ENCODE data around the gene IPO8.

GRCh38 chr12:27244435-27245310 is 587 bp downstream of the STK38L start:
- PRO-cap = no peak

GRCh38 chr12:27334166-27334781 is 1.6 kb downstream of the BMAL2 start:
- PRO-cap = no peak

- PRO-cap = no peak
Measured at GRCh38 chr12:27460345-27461289, 14.1 kb downstream of the SMCO2 start.

- PRO-cap = no peak
Measured at GRCh38 chr12:27591071-27591416, 67.0 kb downstream of the PPFIBP1 start.

DNA sequence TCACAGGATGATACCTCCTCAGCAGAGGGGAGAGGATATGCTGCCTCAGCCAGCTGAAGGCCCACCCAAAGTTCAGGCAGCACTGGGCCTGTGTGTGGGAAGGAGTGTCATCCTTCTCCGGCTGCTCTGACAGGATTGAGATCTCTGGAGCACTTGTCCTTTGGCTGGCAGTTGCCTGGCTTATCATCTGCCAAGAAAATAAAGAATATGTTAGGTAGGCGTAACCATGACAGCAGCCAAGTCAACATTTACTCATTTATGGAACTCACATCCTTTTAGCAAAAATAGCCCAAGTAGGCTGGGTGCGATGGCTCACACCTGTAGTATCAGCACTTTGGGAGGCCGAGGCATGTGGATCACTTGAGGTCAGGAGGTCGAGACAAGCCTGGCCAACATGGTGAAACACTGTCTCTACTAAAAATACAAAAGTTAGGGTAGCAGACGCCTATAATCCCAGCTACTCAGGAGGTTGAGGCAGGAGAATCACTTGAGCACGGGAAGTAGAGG is 68.6 kb downstream of the PPFIBP1 start:
- PRO-cap = no peak

- PRO-cap = bidirectional peak, plus-strand start at chr12:27971203, minus-strand start at chr12:27970877
Measured at GRCh38 chr12:27970696-27971871, 1.4 kb downstream of the PTHLH start.

GRCh38 chr12:28185908-28186290 is 4.4 kb upstream of the CCDC91 start:
- PRO-cap = no peak

DNA sequence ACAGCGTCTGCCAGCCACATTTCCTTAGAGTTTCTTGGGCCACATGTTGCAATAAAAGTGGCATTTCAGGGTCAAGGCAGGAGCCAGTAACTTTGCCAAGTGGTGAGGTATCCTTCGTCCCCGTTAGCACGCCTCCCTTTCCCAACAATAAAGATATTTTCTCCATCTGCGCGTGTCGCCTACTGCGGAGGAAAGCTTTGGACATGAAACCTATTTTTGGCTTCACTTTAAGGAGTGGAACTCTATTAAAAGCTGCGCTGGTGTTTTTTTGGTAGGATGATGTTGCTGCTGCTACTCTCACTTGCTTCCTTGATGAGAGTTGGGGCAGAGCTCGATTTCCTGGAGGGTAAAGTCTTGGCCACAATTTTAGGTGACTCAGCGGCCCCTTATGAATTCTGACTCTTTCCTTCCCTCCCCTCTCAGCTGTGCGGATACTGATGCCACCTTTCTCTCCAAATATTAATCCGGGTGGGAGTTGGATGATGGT is 851 bp downstream of the CCDC91 start:
- PRO-cap = no peak

DNA sequence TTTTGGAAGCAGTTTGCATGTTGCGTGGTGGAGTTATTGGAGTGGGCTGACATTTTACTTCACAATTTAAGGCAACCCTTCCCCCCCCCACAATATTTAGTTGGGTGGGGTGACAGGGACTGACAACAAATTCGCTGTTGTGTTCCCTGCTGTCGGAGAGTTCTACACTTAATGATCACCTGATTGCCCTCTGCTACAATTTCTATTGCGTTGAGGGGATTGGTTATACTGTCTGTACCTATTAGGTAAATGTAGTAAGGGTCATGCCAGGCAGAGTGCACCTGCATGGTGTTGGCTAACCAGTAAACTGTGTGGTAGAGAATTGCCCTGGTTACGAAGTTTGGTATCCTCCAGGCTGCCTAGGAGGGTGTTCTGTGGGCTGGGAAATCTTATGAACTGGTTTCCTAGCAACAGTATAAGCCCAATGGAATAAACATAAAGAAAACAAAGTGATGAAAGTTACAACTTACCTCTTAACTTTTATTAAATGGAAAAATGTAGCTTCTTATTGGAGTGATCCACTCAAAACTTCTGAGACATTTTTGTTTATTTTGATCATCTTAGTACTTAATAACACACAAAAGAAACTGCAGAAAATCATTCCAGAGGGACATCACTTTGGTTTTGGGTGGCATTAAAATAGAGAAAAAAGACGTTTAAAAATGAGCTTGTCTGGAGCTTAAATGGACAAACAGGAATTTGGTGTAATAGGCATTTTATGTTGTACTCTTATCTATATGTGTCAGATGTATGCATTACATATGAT is 1.5 kb downstream of the CCDC91 start:
- PRO-cap = no peak

DNA sequence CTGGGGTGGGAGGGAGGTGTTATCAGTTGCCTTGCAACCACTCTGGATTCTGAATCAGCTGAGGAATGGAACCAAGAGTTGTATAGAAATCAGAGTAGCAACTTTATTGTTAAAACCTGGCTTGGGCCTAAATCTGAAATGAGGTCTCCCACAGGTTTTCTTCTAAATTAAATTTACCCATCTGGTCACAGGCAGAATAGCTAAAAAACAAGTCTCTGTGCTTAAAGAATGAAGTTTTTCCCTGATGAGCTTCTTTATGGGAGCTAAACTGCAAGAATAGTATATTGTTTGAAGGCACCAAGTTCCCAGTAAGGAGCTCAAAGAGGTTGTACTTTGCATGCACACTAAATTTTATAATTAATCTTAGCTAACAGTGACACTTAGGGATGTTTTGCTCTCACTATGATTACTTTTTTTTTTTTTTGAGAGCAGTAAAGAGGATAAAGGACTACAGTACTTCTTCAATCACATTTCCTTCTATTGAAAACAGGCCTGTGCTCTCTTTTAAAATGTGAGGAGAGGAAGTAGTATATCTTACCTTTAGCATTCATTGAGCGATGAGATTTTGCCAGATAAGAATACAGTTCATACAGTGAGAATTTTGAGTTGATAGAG is 59.2 kb downstream of the CCDC91 start:
- PRO-cap = no peak

GRCh38 chr12:28260504-28261307 is 70.5 kb downstream of the CCDC91 start:
- PRO-cap = no peak

GRCh38 chr12:28760136-28760694 is 388.9 kb upstream of the FAR2 start:
- PRO-cap = no peak

DNA sequence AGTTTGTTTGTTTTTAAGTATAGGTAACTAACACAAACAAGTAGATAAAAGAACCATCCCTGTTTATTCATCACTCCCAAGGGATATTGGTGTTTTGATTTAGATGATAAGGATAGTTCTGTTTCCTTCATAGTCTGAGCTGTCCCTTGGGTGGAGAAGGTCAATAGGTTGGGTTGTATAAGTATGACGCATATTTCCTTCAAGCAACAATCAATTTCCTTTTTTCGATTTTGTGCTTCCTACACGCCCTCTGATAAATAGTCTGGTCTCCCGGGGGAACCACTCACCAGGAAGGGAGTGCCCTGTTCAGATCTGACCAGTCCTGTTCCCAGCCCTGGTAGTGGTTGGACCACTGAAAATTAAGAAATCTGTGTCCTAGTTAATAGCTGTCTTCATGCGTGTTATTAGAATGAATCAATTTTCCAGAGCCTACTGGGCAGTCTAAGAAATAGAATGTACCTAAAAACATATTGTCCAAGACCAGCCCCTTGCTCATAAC is 378.7 kb upstream of the FAR2 start:
- PRO-cap = no peak

DNA sequence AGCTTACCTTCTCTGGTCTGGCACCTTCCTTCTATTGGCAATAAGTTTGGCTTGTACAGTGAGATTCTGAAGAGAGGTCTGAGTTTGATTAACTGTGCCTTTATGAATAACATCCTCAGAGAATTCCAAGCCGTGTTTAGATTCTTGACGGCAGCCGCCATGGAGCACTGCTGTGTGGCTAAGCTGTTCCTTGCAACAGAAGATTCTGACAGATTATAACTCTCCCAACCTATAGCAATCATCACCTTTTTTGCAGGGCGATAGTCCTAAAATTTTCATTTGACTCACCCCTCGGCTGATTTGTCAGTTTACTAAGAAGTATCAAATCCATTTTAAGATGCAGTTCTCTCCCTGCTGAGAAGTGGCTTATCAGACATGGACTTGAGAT is 354.8 kb upstream of the FAR2 start:
- PRO-cap = no peak

DNA sequence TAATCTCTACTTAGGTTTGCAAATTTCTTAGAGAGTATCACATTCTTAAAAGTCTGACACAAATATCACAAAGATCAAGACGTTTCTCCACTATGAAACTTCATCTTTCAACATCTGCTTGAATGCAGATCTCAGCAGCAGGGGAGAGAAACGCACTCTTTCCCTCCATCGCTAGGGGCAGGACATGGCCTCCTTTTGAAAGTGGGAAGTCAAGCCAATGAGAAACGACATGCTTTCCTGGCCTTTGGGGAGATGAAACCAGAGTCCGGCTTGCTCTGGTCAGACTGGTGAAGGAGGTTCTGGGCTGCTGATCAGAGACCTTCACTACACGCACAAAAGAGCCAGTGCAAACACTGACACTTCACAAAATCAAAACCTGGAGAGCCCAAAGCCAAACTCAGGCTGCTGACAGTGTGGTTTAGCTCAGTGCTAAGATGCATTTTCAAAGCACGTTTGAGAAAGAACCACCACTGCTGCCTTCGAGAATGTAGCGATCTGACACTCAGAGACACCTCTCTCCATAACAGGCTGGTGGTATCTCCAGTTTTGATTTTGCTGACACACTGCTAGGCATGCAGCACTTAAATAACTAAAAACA is 93.7 kb upstream of the OVCH1 start:
- PRO-cap = no peak

- PRO-cap = no peak
Measured at GRCh38 chr12:29617069-29617357, 119.5 kb upstream of the OVCH1 start.

- PRO-cap = no peak
Measured at GRCh38 chr12:30320529-30321066, 375.1 kb downstream of the IPO8 start.

DNA sequence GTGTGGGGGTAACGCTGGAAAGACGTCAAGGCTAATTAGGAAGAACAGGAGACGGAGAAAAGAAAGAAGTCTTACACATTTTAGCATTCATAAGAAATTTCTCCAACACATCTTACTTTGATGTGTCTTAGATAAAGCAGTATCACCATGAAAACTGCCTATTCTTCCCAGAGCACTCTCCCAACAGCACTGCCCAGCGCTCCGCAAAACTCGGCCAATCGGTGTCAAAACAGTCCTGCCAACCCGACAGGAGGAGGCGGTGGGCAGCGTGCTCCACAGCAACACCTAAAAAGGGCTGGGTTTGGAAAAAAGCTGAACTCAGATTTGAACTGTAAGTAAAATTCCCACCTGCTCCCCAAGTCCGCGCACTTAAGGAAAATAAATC is 815 bp downstream of the IPO8 start:
- PRO-cap = no peak

DNA sequence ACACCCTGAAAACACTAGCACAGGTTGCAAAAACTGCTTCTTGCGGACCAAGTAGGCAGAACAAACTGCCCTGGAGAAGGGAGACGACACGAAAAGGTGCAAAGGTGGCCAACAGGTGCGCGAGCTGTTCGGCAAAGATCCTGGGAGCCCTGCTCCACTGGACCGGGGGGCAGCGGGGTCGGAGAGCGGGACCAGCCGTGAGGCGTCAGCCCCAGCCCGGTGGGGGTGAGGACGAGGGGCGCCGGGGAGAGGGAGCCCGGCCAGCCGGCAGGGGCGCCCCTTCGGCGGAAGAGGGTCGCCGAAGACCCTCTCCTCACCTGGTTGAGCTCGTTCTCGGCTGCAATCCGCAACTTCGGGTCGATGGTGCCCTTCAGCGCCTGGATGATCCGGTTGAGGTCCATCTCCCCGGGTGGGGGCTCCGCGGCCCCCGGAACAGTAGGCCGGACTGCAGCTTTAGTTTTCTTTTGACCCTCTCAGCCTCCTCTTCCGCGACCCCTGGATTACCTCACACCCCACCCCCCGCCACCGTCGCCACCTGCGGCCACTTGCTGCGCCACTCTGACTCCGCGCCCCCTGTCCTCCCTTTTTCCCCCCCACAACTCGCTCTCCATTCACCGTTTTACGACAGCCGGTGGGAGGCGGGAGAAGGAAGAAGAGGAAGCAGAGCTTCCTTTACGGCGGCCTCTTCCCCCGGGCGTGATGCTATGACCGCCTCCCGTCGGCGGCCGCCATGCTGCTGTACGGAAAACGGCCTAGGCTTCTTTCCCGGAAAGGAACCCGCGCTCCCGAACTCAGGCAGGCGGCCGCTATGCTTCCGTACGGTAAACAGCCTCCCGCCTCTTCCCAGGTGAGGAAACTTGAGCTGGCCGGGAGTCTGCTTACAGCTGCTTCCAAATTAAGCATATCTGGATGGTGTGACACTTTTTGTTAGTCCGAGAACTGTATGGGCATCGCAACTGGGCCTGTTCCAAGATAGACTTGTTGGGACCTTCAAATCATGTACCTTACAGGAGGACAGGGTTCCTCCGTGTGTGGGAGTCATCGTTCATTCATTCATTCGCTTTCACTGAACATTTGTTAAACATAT is at the start of gene IPO8:
IPO8 (minus strand) TSS at position 623 of the 1,087 bp plus-strand sequence.
- PRO-cap = unidirectional peak, plus-strand start at position 211 of the sequence; bidirectional peak, plus-strand start at position 771 of the sequence, minus-strand start at position 554 of the sequence

GRCh38 chr12:30794827-30795084 is 40.0 kb upstream of the CAPRIN2 start:
- PRO-cap = bidirectional peak, plus-strand start at chr12:30795446, minus-strand start at chr12:30795010

Measured in ReNcell CX (cell line).